GM12878 (cell line): ENCODE measurements around the genes COL6A3, MLPH and LRRFIP1.

DNA sequence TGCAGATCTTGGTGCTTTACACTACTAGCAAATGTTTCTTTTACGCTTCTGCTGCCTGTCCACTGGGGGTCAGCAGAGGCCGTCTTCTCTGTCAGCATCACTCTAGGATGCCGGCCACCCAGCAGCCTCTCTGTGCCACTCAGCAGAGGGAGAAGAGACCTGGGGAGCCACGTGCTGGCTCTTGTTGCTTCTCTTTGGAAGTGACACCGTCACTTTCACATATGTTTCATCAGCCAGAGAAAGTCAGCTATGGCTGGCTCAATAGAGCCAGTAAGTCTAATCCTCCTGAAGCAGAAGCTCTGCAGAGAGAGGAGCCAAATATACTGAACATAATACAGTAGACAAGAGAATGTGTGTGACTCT lies 36.6 kb downstream of the COPS8 start:
- RAMPAGE, long total RNA: no peak
- RRBS, 2 experiments: no CpG with 5 or more reads among the region's 5 CpGs
CAGE:
- cytosol, long polyA minus RNA: no peak
- cytosol, long polyA plus RNA: no peak
- long polyA plus RNA: no peak
- nucleolus, long total RNA: no peak
- nucleus, long polyA plus RNA: no peak
- nucleus, long total RNA: no peak

DNA sequence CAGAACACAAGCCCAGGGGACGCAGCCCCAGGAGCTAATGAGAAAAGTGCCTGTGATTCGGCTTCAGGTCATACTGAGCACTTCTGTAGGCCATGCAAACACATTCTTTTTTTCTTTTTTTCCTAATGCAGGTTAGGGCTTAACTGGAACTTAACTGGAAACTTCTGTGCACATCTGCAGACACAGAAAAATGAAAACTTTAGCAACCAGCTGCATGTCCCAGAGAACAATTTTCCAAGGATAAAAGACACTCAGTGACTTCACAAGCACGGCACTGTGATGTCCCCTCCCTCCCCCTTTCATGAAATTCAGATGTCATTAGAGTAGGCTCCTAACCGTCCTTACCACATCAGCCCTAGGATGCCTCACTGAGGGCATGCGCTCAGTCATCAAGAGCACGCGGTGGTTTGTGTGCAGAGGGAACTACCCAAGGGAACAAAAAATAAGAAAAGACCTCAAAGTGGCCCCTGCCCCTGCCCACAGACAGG lies 70.2 kb downstream of the COPS8 start:
- RAMPAGE, long total RNA: no peak
- RRBS, 2 experiments: no CpG with 5 or more reads among the region's 7 CpGs
CAGE:
- cytosol, long polyA minus RNA: no peak
- cytosol, long polyA plus RNA: no peak
- long polyA plus RNA: no peak
- nucleolus, long total RNA: no peak
- nucleus, long polyA plus RNA: no peak
- nucleus, long total RNA: no peak

GRCh38 chr2:237171066-237172018 lies 85.7 kb downstream of the COPS8 start:
- RAMPAGE, long total RNA: no peak
- RRBS, 2 experiments: no CpG with 5 or more reads among the region's 14 CpGs
CAGE:
- cytosol, long polyA minus RNA: no peak
- cytosol, long polyA plus RNA: no peak
- long polyA plus RNA: no peak
- nucleolus, long total RNA: no peak
- nucleus, long polyA plus RNA: no peak
- nucleus, long total RNA: no peak

GRCh38 chr2:237191757-237192000 lies 106.0 kb downstream of the COPS8 start:
- RAMPAGE, long total RNA: no peak
- RRBS, 2 experiments: no CpG with 5 or more reads among the region's 6 CpGs
CAGE:
- cytosol, long polyA minus RNA: no peak
- cytosol, long polyA plus RNA: no peak
- long polyA plus RNA: no peak
- nucleolus, long total RNA: no peak
- nucleus, long polyA plus RNA: no peak
- nucleus, long total RNA: no peak

- RAMPAGE, long total RNA: no peak
- RRBS, 2 experiments: no CpG with 5 or more reads among the region's 15 CpGs
CAGE:
- cytosol, long polyA minus RNA: no peak
- cytosol, long polyA plus RNA: no peak
- long polyA plus RNA: no peak
- nucleolus, long total RNA: no peak
- nucleus, long polyA plus RNA: no peak
- nucleus, long total RNA: no peak
These were observed 119.3 kb downstream of the COPS8 start for GRCh38 chr2:237204807-237205663.

DNA sequence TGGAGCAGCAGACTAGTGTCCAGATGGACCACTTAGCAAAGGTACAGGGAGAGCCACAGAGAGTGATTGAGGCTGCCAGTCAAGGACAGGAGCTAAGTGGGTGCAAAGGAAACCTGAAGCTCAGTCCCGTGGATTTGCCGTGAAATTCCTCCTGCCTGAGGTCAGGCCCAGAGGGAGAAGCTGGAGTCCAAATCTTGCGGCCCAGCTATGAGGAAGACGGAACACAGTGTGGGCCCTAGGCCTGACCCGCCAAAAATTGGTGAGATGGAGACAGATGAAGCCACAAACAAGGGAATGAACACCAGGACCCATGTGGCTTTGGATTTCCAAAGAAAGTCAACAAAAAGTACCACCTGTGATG lies 11.0 kb downstream of the COL6A3 start:
- RAMPAGE, long total RNA: no peak
- RRBS, 2 experiments: no CpG with 5 or more reads among the region's 5 CpGs
CAGE:
- cytosol, long polyA minus RNA: no peak
- cytosol, long polyA plus RNA: no peak
- long polyA plus RNA: no peak
- nucleolus, long total RNA: no peak
- nucleus, long polyA plus RNA: no peak
- nucleus, long total RNA: no peak

DNA sequence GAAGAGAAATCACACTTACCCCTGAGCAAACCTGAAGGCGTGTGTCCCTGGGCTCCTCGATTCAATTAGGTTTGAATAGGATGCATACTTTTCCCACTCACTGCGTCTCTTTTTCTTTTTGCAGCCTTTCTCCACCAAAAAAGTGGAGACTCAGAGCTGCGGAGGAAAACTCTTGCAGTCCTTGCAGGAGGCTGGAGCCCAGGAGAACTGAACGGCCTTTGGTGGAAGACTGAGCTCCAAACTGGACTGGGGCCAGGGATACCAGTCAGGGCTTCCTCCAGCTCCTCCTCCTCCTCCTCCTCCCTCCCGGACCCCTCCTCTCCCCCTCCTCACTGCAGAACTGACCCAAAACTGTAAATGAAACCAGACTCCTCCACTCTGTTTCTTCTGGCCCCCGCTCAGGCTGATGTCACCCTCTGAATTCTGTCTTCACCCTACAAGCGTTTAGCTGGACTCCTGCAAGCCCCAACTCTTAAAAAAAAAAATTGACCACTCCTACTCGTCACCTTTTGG lies at the start of gene COL6A3:
Gene COL6A3, minus strand, starts transcription at position 231 of the 513 bp plus-strand sequence.
- RAMPAGE, long total RNA: no peak
- RRBS, 2 experiments: no CpG with 5 or more reads among the region's 9 CpGs
CAGE:
- cytosol, long polyA minus RNA: no peak
- cytosol, long polyA plus RNA: no peak
- long polyA plus RNA: no peak
- nucleolus, long total RNA: no peak
- nucleus, long polyA plus RNA: no peak
- nucleus, long total RNA: no peak

DNA sequence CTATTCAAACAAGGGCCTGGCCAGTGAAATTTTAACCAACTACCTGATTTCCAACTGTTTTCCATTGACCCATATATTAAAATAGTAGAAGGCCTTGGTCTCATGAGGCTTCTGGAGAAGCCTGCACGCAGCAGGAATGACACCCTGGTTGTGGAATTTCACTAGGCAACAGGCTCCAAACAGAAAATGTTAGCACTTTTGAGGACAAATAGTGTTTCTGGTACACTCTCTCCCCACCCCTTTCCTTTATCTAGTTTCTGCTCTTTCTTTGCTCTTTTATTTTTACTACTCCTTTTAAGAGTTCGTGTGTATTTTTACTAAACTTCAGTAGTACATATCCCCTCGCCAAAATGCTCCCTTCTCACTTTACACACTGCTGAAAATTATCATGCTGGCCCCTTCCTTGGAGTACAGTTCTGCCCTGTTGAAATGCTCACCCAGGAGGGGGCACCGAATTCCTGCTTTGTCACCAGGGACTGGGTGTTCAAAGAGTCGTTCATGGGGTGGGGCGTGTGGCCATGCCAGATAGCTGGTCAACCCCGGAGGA lies 22.0 kb upstream of the COL6A3 start:
- RAMPAGE, long total RNA: no peak
- RRBS, 2 experiments: no CpG with 5 or more reads among the region's 7 CpGs
CAGE:
- cytosol, long polyA minus RNA: no peak
- cytosol, long polyA plus RNA: no peak
- long polyA plus RNA: no peak
- nucleolus, long total RNA: no peak
- nucleus, long polyA plus RNA: no peak
- nucleus, long total RNA: no peak

GRCh38 chr2:237476108-237476371 lies 11.0 kb upstream of the MLPH start:
- RAMPAGE, long total RNA: no peak
- RRBS, 2 experiments: no CpG with 5 or more reads among the region's 7 CpGs
CAGE:
- cytosol, long polyA minus RNA: no peak
- cytosol, long polyA plus RNA: no peak
- long polyA plus RNA: no peak
- nucleolus, long total RNA: no peak
- nucleus, long polyA plus RNA: no peak
- nucleus, long total RNA: no peak

DNA sequence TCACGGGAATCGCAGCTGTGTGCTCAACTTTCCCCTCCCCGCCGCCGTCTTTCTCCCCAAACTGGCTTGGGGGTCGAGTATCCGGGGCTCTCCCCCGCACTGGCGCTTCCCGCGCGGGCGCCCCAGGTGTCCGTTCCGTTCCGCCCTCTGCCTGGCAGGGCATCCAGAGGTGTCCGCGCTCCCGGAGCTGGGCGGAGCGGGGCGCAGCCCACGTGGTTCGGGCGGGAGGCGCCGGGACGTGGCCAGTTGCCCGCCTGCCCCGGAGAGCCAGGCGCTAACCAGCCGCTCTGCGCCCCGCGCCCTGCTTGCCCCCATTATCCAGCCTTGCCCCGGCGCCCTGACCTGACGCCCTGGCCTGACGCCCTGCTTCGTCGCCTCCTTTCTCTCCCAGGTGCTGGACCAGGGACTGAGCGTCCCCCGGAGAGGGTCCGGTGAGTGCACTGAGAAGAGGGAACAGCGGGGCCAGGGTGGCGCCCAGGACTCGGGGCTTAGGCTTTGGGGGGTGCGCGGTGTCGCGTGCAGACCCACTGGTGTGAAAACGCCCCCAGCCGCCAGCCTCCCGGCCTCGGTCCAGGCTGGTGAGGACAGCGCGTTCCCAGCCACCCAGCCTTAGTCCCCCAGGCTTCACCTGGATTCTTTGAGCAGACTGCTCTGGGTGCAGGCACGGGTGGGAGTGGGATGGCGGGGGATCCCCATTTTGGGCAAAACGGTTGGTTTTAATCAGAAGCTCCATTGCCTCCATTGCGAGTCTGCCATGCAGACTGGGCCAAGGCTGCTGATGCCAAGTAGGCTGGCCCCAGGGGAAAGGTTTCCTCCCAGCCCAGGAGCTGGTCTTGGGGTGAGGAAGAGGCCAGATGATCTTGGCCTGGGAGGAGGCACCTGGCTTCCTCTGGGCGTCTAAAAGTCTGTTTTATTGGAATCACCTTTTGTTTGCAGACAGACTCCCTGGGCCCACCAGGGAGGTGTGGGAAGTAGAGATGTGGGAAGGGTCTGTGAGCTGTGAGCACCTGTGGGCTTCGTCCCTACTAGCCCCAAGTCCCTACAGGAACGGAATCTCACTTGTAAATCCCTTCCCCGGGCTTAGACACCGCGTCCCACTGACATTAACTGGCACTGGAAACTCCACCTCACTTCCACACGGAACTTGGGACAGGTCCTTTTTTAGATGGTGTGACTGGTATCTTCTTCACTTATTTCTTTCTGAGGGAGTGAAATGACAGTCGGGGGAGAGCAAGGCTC lies at the start of gene MLPH:
Gene MLPH, plus strand, starts transcription at position 245 of the 1,239 bp plus-strand sequence.
- RAMPAGE, long total RNA: no peak
- RRBS, 2 experiments: 18 to 44% methylated on average over 20 to 28 of the region's 69 CpGs
CAGE:
- cytosol, long polyA minus RNA: no peak
- cytosol, long polyA plus RNA: no peak
- long polyA plus RNA: no peak
- nucleolus, long total RNA: no peak
- nucleus, long polyA plus RNA: no peak
- nucleus, long total RNA: no peak

- RAMPAGE, long total RNA: no peak
- RRBS, 2 experiments: no CpG with 5 or more reads among the region's 8 CpGs
CAGE:
- cytosol, long polyA minus RNA: no peak
- cytosol, long polyA plus RNA: no peak
- long polyA plus RNA: no peak
- nucleolus, long total RNA: no peak
- nucleus, long polyA plus RNA: no peak
- nucleus, long total RNA: no peak
These were observed 10.3 kb downstream of the MLPH start for GRCh38 chr2:237497404-237497637.

- RAMPAGE, long total RNA: no peak
- RRBS, 2 experiments: no CpG with 5 or more reads among the region's 5 CpGs
CAGE:
- cytosol, long polyA minus RNA: no peak
- cytosol, long polyA plus RNA: no peak
- long polyA plus RNA: no peak
- nucleolus, long total RNA: no peak
- nucleus, long polyA plus RNA: no peak
- nucleus, long total RNA: no peak
These were observed 29.8 kb downstream of the MLPH start for GRCh38 chr2:237516727-237517413.

GRCh38 chr2:237550920-237551659 lies 15.3 kb upstream of the PRLH start:
- RAMPAGE, long total RNA: no peak
- RRBS, 2 experiments: 35% methylated on average over 5 of the region's 18 CpGs; no CpG with 5 or more reads in 1 of the 2 experiments
CAGE:
- cytosol, long polyA minus RNA: no peak
- cytosol, long polyA plus RNA: no peak
- long polyA plus RNA: no peak
- nucleolus, long total RNA: no peak
- nucleus, long polyA plus RNA: no peak
- nucleus, long total RNA: no peak

DNA sequence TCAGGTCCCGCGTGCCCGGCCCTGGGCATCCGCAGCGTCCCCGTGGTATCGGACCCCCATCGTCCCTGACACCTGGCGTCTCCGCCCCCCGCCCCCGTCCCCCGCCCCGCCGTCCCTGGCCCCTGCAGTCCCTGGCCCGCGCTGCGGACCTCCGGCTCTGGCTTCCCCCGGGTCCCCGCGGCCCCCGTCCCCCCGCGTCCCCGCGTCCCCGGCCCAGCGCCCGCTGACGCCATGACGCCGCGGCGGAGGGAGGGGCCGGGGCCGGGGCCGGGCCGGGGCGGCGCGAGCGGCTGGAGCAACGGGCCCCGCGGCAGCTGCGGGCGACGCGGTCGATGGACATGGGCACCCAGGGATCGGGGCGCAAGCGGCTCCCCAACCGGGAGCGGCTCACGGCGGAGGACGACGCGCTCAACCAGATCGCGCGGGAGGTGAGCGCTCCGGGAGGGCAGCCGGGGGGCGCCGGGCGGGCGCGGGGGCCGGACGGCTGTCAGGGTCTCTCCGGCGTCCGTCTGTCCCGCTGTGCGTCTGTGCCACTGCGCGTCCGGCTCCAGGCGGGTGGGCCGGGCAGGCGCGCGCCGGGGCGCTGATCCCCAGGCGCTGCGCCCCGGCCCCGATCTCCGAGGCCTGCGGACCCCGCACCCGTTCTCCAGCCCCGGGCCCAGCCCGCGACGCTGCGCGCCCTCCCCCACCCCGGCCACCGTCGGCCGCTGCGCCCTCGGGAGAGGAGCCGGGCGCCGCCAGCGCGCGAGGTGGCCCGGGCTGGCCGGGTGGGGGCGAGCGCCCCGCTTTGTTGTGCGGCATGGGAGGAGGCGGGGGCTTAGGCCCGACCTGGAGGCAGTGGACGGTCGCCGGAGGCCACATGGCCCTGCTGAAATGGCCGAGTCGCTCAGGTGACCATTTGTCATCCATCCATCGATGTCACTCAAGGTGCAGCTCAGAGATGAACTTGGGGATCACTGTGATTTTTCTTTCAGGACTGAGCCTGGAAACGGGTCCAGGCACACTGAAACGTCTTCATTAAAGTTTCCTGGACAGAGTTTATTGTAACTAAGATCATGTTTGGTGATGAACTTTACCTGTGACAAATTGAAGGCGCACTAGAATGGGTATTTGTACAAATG lies at the start of gene LRRFIP1:
Gene LRRFIP1, plus strand, starts transcription at position 275 of the 1,121 bp plus-strand sequence.
- RAMPAGE, long total RNA: no peak
- RRBS, 2 experiments: 3 to 19% methylated on average over 65 to 75 of the region's 132 CpGs
CAGE:
- cytosol, long polyA minus RNA: no peak
- cytosol, long polyA plus RNA: no peak
- long polyA plus RNA: no peak
- nucleolus, long total RNA: no peak
- nucleus, long polyA plus RNA: no peak
- nucleus, long total RNA: no peak

- RAMPAGE, long total RNA: no peak
- RRBS, 2 experiments: no CpG with 5 or more reads among the region's 11 CpGs
CAGE:
- cytosol, long polyA minus RNA: no peak
- cytosol, long polyA plus RNA: no peak
- long polyA plus RNA: no peak
- nucleolus, long total RNA: no peak
- nucleus, long polyA plus RNA: no peak
- nucleus, long total RNA: no peak
These were observed 5.9 kb downstream of the LRRFIP1 start for GRCh38 chr2:237633194-237633725.

DNA sequence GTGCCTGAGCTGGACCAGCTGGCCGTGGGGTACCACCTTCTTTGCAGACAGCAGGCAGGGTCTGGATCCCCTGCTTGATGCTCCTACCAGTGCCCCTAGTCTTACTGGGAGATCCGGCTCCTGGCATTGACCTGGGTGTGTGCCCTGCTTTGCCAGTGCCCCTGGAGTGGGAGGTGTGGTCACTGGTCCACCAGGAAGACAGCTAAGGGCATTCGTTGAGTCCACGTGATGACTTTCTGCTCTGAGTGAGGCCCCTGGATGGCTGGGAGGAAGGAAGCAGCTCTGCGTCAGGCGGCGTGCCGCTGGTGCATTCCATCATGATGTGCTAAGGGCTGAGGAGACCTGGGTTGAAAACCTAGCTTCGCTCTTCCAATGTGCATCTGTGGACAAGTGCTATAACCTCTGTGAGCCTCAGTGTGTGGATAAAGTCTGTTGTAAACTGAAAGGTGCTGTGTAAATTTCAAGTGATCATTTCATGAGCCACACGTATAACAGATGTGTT lies 59.5 kb downstream of the LRRFIP1 start:
- RAMPAGE, long total RNA: no peak
- RRBS, 2 experiments: no CpG with 5 or more reads among the region's 10 CpGs
CAGE:
- cytosol, long polyA minus RNA: no peak
- cytosol, long polyA plus RNA: no peak
- long polyA plus RNA: no peak
- nucleolus, long total RNA: no peak
- nucleus, long polyA plus RNA: no peak
- nucleus, long total RNA: no peak

GRCh38 chr2:237692659-237693536 lies 65.5 kb downstream of the LRRFIP1 start:
- RAMPAGE, long total RNA: no peak
- RRBS, 2 experiments: under 1 to 2% methylated on average over 8 to 10 of the region's 35 CpGs
CAGE:
- cytosol, long polyA minus RNA: no peak
- cytosol, long polyA plus RNA: no peak
- long polyA plus RNA: no peak
- nucleolus, long total RNA: no peak
- nucleus, long polyA plus RNA: no peak
- nucleus, long total RNA: no peak

DNA sequence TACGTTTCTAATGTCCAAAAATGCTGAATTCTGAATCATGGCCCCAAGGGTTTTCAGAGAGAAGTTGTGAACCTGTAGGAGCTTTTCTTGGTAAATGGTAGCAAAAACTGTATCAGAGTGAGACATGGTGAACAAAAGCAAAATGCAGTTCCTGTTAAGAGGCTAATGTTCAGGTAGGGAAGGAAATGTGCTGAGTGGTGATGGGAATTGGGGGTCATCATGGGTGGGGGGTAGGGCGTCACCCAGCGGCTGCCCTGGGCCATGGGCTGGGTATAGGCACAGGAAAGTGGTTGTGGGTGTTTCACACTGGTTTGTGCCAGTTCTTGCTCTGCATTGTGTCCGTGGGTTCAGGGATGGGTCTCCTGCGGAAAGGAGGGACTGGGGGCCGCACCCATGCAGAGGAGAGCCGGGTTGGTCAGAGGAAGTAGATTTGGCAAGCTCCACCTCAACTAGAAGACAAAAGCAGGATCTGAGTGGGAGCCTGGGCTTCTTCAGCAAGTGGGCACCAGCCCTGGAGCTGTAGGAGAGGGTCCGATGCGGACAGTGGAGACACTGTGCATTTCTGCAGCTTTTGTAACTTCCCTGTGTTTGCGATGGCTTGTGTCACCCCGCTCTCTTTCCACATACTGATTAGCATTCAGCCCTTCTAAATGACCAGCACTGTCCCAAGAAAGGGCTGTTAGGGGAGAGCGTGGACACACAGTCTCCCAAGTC lies 67.0 kb downstream of the LRRFIP1 start:
- RAMPAGE, long total RNA: no peak
- RRBS, 2 experiments: no CpG with 5 or more reads among the region's 12 CpGs
CAGE:
- cytosol, long polyA minus RNA: no peak
- cytosol, long polyA plus RNA: no peak
- long polyA plus RNA: no peak
- nucleolus, long total RNA: no peak
- nucleus, long polyA plus RNA: no peak
- nucleus, long total RNA: no peak

DNA sequence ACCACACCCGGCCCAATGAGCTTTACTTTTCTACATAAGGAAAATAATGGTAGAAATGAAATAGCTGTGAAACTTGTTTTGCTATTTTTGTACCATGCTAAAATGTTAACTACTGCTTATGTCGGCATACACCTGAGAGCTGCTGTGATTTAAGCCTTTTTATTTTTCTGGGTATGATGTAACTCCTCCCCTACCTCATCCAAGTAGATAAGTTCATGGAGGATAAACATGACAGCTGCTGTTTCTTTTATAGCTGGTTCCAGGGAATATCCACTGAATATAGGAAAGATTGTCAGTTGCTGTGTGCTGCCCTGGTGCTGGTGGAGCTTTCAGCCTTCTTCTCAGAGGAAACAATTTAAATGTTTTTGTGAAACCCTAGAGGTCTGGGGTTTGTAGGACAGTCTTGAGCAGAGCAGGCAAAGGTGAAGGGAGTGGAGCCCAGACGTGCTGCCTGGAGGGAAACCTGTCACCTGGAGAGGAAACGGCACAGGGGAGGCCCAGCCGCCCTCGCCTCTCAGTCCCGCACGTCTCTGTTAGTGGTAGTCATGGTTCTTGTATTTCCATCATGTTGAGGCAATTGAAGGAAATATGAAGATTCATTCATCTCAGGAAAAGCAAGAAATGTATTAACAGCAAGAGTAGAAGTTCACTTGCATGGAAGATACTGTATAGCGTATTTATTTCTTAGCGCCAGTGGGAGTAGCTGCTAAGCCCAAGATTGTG lies 70.1 kb downstream of the LRRFIP1 start:
- RAMPAGE, long total RNA: no peak
- RRBS, 2 experiments: no CpG with 5 or more reads among the region's 10 CpGs
CAGE:
- cytosol, long polyA minus RNA: no peak
- cytosol, long polyA plus RNA: no peak
- long polyA plus RNA: no peak
- nucleolus, long total RNA: no peak
- nucleus, long polyA plus RNA: no peak
- nucleus, long total RNA: no peak

DNA sequence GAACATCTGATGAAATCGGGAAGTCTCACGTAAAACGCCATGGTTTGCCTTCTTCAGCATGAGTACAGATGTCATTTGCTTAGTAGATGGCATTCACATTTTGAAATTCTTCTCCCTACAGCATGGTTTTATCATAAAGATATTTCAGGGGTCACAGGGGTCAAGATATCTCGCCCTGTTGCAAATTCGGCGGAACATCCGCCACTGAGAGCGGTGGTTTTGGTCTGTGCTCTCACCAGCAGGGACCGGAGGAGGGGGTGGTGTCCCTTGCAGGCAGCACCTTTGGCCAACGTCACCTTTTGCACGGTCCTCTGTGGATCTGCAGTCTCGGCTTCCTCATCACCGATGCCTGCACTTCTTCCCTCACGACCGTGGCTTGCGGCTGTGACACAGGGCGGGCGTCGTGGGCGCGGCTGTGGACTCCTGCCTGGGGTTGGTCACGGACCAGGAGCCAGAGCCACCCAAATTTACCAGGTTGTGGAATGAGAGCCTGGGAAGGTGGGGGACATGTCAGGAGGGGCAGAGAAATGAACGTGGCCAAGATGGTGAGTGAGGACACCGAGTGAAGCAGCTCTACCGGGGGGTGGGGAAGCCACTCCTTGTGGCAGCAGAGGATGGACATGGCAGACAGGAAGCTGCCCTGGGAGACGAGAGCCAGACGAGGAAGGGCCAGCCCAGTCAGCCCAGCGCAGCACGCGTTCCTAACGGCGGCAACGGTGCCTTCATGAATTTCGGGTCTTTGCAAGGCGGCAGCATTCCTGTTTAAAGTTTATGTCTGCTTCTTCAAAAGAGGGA lies 84.0 kb downstream of the LRRFIP1 start:
- RAMPAGE, long total RNA: no peak
- RRBS, 2 experiments: no CpG with 5 or more reads among the region's 35 CpGs
CAGE:
- cytosol, long polyA minus RNA: no peak
- cytosol, long polyA plus RNA: no peak
- long polyA plus RNA: no peak
- nucleolus, long total RNA: no peak
- nucleus, long polyA plus RNA: no peak
- nucleus, long total RNA: no peak